Cardiac muscle cell (in vitro differentiated cells and primary cell): ENCODE measurements around a stretch of chr22.

DNA sequence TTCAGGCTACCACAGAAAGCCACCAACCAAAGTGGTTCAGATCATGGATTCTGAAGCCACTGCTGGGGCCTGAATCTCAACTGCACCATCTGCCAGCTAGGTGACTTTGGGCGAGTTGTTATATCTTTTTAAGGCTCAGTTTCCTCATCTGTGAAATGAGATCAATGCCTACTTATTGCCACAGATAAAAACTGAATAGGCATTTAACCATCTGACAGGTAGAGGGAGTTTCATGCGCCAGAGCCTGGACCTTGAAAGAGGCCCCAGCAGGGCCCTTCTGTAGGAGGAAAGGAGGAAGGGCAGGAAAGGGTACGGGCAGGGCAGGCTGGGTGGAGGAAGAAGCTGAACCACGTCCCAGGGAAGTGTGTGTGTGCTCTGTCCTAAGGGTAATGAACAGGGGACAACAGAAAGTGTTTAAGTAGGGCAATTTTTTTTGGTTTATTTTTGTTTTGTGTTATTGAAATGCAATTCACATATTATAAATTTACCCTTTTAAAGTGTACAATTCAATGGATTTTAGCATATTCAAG is 57.5 kb downstream of the NFAM1 start:
- RAMPAGE, long total RNA, result no peak
- RRBS, result no CpG with 5 or more reads among the region's 4 CpGs

DNA sequence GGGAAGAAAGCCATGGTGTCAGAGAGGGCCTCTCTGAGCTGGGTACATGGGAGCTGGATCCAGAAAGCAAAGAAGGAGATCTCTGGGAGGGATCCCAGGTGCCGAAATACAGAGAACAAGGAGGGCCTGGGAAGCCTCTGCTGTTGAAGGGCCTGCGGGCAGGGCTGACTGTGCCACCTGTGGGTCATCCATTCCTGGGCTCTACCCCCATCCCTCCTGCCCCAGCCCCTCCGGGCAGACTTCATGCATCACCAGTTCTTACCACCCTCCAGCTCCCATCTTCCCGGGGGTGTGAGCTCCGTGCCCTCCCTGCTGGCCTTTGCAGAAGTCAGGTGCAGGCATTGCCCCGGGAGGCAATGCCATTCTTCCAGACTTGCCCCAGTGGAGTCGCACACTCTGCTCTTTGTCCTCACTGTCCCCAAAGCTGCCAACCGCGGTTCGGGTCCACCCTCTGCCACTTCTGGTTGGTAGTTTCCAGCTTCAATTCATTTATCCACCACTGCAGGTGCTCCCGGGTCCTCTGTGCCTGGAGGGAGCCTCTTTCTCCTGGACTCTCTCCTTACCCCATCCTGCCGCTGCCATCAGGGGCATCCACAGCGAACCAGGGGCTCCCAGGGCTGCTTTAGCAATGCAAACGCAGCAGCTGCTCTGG is 28.2 kb downstream of the NFAM1 start:
- RAMPAGE, long total RNA, result no peak
- RRBS, result 61% methylated on average over 3 of the region's 14 CpGs

GRCh38 chr22:42508922-42509439 is 10.6 kb downstream of the RRP7A start:
- RAMPAGE, long total RNA, result no peak
- RRBS, result no CpG with 5 or more reads among the region's 14 CpGs

GRCh38 chr22:42620360-42621124 is 5.9 kb upstream of the POLDIP3 start:
- RAMPAGE, long total RNA, result no peak
- RRBS, result no CpG with 5 or more reads among the region's 11 CpGs

- RAMPAGE, long total RNA, result no peak
- RRBS, result 100% methylated on average over 2 of the region's 16 CpGs
These were observed 8.6 kb upstream of the POLDIP3 start for GRCh38 chr22:42623328-42623660.

- RAMPAGE, long total RNA, result no peak
- RRBS, result no CpG with 5 or more reads among the region's 17 CpGs
These were observed 4.0 kb upstream of the ATP5MGL start for GRCh38 chr22:42644255-42644983.

DNA sequence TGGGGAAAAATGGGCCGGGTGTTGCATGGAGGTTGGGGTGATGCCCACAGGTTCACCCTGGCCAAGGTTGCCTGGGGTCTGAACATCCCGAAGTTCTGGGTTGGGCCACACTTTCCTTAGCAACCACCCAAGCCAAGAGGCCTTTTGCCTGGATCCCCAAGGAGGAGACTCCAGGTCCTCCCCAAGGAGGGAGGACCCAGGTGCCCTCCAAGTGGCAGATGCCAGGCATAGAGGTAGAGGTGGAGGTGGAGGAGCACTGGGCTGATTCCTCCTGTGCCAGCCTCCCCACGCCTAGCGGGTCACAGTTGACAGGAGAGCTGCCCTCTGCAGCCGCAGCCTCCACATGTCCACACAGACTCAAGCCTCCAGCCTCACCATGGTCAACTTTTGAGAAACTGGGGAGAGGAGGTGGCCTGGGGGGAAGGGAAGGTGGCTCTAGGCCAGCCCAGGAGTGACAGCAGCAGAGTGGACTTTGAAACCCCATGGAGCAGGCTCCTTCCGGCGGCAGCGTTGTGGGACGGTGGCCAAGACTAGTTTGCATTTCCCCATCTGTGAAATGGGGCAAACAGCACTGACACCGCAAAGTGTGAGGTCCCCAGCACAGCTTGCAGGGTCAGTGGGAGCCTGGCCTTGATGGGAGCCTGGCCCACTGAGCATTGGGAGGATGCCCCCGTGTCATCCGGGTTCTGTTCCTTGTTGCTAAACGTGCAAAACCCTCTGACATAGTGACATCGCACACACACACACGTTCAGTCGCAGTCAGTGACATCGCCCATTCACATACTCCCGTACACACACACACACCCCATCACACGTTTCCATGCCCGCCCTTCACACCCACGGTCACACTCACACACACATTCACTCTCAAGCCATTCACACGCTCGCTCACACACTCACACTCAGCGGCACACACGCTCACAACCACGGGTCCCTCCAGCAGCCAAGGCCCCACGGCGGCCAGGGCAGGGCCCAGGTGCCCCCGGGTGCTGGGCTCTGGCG is 841 bp downstream of the CYB5R3 start:
- RAMPAGE, long total RNA, result no peak
- RRBS, result no CpG with 5 or more reads among the region's 30 CpGs

- RAMPAGE, long total RNA, result no peak
- RRBS, result no CpG with 5 or more reads among the region's 5 CpGs
These were observed 31.4 kb upstream of the CYB5R3 start for GRCh38 chr22:42680507-42681006.

- RAMPAGE, long total RNA, result no peak
- RRBS, result no CpG with 5 or more reads among the region's 9 CpGs
These were observed 22.3 kb upstream of the A4GALT start for GRCh38 chr22:42742920-42743344.

DNA sequence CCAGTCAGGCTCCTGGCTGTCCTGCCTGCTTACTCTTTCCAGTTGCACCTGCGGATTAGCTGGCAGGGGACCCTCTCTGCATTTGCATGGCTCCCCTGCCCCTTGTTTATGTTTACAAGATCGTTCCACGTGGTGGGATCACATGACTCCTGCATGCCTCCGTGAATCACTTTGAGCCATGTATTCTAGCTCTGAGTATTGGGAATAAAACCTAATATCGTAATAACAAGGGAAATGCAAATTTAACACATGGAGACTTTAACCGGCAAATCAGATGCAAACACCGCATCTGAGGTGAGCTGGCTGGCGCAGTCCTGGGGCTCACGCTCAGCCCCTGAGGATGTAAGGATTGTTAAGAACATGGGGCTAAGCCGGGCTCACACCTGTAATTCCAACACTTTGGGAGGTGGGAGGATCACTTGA is 36.9 kb upstream of the A4GALT start:
- RAMPAGE, long total RNA, result no peak
- RRBS, result 45% methylated on average over 3 of the region's 10 CpGs

DNA sequence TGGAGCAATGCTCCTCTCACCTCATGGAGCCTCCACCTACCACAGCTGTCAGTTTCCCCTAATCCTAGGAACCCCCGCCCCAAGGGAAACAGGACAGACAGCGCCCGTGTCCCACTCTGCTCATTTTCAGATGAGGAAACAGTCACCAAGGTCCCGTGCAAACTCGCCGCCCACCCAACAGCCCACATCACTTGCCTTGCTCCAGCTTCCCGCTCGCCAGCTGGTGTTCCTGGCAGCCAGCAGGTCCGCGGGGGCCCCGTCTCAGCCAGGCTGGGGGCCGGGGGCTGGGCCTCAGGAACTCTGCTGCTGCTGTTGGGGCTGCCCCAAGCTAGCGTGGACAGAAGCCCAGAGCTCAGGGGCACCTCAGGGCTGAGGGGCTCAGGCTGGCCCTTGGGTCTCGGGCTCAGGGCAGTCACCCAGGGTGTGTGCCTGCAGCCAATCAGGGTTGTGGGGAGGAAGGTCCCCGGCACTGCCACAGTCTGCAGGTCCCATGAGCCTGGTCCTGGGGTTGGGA is 65.4 kb downstream of the ARFGAP3 start:
- RAMPAGE, long total RNA, result no peak
- RRBS, result 29% methylated on average over 1 of the region's 15 CpGs

GRCh38 chr22:42794275-42794574 is 62.8 kb downstream of the ARFGAP3 start:
- RAMPAGE, long total RNA, result no peak
- RRBS, result no CpG with 5 or more reads among the region's 3 CpGs

DNA sequence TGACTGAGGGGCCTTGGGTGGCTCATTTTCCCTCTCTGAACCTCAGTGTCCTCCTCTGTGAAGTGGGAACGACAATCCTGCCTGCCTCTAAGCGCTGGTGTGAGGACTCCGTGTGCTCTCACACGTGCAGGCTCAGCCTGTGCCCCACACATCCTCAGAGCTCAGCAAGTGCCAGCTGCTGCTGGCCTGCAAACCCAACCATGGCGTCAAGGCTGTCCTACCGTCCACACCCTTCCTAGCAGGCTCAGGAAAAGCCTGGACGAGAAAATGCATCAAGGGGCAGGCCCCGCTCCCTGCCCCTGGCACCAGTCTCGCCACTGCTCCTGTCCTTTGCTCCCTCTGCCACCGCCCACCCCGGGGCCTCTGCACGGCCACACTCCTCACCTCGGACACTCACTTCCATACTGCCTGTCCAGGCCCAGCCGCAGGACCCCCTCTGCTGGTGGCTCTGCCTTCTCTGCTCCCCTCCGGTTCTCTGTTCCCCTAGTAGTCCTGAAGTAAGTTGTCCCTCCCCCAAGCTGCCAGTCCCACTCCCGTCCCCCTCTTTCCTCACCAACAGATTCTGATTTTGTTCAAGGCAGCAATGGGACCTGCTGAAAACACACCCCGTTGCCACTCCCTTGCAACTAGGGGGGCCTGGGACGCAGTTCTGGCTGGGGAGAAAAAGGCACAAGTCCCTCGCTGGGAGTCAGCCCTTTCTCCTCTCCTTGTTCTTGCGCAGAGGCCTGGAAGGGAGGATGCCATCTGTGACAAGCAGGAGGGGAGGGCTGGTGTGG is 62.3 kb downstream of the ARFGAP3 start:
- RAMPAGE, long total RNA, result no peak
- RRBS, result 52% methylated on average over 4 of the region's 20 CpGs

GRCh38 chr22:42803283-42803914 is 53.7 kb downstream of the ARFGAP3 start:
- RAMPAGE, long total RNA, result no peak
- RRBS, result no CpG with 5 or more reads among the region's 9 CpGs

DNA sequence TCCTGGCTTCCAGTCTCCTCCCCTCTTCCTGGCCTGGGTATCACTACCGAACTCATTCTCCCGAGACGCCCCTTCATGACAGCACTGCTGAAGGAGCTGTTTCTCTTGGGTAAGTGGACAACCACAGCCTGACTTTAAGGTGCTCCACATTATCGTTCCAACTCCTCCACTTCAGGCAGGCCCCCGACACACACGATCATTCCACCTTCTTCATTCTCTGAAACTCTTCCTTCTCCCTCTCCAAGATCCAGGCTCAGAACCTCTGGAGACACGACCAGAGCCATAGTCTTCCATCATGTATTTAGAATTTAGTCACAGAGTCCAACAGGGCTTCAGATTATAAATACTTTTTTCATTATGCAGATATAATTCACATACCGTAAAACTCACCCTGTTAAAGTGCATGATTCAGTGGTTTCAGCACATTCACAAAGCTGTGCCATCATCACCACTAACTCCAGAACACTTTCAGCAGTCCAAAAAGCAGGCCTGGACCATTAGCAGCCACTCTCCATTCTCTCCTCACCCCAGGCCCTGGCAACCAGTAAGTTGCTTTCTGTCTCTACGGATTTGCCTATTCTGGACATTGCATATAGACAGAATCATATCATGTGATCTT is 36.1 kb downstream of the ARFGAP3 start:
- RAMPAGE, long total RNA, result no peak
- RRBS, result no CpG with 5 or more reads among the region's 9 CpGs

- RAMPAGE, long total RNA, result no peak
- RRBS, result 3% methylated on average over 17 of the region's 43 CpGs
These were observed 795 bp downstream of the ARFGAP3 start for GRCh38 chr22:42856104-42856851.

DNA sequence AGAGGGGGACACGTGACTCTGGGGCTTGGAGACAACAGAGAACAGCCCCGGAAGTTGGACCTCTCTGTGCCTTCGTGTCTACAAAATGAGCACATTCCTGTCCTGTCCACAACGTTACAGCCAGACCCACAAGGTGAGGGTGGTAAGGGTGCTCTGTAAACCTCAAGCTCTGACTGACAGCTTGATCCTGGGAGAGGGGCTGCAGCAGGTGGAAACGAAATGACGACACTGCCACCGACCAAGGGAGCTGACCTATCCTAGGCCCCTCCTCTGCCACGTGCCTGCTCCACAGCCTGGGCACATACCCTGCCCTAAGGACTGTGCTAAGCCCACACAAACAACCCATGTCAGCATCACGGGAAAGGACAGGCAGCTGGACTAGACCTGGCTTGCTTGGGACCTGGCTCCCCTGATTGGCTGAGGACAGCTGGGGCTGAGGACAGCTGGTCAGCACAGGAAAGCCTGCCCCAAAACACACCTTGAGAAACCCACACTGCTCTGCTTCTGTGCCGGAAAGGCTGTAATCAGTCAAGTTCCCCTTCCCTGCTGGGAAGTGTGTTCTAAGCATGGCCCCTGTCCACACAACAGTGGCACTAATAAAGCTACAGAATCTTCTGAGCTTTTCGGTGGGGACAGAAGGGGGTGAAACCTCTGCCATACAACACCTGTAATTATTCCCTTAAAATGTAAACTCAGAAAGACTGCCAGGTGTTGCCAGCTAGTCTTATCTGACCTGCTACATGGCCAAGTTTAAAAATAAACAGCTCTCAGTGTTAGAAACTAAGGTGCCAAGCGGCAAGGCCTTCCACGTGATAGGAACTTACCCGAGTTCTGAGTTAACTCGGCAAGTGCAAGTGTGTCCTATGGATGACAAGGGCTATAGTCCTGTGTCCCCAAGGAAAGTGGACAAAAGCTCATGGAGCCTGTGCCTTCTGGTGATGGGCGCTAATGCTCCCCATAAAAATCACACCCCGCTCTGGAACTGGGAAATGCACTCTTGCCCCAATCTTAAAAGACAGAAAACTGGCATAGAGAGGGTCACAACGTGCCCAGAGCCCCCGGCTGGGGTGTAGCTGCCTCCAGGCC is 35.6 kb upstream of the ARFGAP3 start:
- RAMPAGE, long total RNA, result no peak
- RRBS, result no CpG with 5 or more reads among the region's 19 CpGs

DNA sequence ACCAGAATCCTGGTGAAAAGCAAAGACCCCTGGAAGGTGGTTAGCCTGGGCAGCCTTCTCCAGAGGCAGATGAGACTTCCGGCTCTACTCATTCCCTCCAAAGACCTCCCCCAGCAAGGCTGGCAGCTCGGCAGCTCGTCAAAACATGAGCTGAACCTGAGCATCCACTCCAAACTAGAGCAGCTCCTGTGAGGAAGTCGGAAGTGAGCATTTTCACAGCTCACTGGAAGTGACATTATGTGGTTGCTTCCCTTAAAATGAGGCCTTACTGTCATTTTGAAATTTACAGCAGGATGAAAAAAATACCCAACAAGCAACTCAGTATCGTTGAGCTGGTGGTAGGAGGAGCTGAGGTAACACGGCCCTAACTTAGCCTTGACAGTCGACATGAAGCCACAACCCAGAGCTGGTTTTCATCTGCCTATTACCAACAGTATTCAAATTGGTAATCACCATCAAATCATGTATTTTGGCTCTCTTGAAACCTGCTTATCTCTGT is 38.0 kb upstream of the ARFGAP3 start:
- RAMPAGE, long total RNA, result no peak
- RRBS, result no CpG with 5 or more reads among the region's 7 CpGs

DNA sequence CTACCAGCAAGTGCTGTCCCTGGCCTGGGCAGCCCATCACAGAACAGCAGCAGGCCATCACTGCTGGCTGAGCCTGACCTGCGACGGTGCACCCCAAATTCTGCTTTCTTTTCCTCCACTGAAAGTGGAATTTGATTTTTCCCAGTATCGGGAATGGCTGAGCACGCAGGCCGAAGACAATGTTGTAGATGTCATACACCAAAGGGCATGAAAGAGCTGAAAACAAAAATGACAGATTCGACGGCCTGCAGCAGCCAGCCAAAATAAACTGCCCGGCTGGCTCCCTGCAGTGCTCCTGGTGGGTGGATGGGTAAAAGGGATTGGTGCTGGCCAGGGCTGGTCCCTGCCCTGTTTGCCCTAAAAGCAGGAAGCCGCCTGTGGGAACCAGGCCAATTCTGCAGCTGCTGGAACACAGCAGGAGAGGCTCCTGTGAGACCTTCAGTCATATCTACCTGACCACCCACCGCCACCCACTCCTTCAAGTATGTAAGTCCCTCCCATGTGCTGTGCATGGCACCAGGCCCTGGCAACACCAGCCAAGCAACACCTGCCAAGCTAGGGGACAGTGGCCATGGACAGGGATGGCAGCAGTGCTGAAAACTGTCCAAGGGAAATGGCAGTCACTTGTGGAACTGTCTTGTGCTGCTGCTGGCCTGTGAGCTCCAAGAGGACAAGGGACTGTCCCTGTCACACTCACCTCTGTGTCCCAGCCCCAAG is 48.6 kb upstream of the ARFGAP3 start:
- RAMPAGE, long total RNA, result no peak
- RRBS, result no CpG with 5 or more reads among the region's 10 CpGs

DNA sequence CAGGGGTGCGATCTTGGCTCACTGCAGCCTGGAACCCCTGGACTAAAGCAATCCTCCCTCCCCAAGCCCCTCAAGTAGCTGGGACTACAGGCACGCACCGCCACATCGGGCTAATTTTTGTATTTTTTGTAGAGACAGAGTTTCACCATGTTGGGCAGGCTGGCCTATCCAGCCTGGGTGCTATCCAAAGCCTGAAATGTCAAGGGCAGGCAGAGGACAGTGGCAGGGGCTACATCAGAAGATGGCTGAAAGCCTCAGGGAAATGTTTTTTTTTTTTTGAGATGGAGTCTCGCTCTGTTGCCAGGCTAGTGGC is 12.5 kb upstream of the PACSIN2 start:
- RAMPAGE, long total RNA, result no peak
- RRBS, result no CpG with 5 or more reads among the region's 5 CpGs